Skeletal muscle cell (primary cell): ENCODE results near the gene TMC8.

DNA sequence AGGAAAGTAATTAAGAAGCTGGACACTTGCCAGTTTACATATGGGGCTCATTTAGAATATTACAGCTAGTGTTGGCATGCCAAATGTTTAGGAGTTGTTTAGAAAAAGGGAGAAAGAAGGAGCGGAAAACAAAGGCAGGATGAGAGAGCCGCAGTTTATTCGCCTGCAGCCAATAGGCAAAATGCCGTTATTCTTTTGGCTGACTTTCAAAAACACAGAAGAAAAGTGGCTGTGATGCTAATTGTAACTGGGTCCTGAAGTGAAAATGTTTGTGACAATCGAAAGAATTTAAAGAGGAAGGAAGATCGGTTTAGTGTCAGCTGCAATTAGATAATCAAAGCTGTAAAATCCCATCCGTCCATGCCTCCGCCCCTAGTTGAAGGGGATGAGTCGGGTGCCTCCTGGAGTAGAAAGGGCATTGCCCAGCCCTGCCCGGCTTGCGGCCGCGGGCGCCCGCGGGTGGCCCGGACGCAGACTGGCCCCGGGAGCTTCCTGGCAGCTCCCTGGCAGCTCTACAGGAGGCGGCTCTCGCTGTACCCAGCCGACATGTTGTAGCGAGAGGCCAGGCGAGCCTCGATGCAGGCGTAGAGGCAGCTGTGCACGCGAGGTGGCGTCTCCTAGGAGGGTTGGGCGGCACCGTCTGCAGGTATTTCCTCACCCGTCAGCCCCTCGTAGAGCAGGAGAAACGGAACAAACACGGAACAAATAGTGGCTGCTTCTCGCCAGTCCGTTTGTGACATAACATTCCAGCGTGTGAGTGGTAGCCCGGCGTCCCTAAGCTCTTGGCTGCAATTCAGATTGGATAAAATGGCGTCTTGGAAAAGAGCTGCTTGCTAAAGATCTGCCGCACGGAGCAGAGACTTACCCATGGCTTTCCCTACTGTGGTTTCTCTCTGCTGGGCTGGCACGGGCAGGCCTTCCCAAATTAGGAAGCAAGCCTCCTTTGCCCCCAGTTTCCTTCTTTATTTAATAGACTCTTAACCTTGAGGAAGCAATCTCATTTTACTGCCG, 82.3 kb downstream of the TNRC6C start:
- RRBS = no CpG with 5 or more reads among the region's 45 CpGs

DNA sequence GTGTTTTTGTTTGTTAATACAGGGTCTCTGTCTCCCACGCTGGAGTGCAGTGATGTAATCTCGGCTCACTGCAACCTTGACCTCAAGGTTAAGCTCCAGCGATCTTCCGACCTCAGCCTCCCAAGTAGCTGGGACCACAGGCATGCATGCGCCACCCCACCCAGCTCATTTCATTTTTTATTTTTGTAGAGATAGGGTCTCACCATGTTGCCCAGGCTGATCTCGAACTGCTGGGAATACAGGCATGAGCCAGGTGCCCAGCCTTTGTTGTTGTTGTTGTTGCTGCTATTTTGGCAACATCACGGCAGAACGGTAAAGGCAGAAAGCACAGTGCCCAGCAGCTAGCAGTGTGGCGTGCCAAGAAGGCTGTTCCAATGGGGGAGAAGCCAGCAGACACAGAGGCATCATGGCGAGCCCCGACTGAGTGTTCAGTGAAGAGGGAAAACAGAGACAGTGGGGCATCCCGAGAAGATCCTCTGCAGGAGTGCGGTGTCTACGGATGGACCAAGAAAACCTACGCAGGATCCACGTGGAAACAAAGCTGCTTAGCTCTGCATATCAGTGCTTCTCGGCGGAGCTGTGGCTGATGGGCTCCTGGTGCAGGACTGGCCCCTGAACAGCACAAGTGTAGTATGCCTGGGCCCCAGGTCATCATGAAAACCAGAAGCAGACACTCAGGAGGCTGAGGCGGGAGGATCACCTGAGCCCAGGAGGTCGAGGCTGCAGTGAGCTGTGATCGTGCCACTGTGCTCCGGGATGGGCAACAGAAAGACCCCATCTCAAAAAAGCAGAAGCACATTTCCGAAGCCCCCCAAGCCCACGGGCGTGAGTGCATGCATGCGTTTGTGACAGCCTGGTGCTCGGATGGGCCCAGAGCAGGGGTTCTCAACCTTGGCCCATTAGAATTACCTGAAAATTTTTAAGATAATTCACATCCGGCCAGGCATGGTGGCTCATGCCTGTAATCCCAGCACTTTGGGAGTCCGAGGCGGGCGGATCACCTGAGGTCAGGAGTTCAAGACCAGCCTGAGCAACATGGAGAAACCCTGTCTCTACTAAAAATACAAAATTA, 19.4 kb downstream of the TMC6 start:
- RRBS = no CpG with 5 or more reads among the region's 31 CpGs

GRCh38 chr17:78112828-78113392, 15.6 kb downstream of the TMC6 start:
- RRBS = 78% methylated on average over 4 of the region's 19 CpGs

DNA sequence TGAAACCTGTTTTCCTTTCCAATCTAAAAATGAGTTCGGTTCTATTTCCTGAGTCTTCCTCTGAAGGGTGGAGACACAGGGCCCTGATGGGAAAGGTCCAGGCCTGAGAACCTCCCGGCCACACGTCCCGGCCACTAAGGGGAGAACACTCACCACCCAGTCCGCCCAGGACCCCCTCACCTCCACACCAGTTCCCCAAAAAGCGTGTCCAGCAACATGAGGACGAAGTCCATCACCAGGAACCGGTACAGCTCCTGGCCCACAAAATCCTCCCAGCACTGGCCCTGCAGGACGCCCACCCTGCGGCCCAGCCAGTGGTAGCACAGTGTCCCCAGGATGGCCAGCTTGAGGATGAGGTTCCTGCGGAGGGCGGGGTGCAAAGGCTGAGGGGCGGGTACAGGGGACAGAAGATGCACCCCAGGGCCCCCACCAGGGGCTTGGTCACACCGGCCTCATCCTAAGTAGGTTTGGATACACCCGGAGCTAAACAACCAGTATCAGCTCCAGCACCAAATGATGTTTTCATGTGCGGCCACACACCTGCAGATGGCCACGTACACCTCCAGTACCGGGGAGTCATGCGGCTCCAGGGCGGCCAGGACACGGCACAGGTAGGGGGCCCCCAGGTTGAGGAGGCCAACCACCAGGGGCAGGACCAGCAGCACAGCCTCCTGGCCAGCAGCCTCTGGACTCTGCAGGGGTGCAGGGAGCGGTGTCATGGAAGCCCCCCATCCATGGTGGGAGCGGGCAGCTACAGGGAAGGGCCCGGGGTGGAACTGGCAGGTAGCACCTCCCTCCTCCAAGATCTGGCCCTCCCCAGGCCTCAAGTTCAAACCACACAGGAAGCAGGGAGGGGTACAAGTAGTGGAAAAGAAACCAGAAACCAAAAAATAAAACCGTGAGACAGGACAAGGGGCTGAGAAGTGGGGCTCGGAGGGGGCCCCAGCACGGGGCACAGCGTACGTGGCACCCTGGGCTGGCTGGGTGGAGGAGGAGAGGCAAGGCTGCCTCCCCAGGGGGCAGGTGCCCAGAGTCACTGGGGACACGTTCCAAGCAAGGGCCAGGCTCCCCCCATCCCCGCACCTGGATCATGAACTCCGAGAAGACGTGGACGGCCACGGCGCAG, 7.7 kb downstream of the TMC6 start:
- RRBS = 94% methylated on average over 2 of the region's 36 CpGs

DNA sequence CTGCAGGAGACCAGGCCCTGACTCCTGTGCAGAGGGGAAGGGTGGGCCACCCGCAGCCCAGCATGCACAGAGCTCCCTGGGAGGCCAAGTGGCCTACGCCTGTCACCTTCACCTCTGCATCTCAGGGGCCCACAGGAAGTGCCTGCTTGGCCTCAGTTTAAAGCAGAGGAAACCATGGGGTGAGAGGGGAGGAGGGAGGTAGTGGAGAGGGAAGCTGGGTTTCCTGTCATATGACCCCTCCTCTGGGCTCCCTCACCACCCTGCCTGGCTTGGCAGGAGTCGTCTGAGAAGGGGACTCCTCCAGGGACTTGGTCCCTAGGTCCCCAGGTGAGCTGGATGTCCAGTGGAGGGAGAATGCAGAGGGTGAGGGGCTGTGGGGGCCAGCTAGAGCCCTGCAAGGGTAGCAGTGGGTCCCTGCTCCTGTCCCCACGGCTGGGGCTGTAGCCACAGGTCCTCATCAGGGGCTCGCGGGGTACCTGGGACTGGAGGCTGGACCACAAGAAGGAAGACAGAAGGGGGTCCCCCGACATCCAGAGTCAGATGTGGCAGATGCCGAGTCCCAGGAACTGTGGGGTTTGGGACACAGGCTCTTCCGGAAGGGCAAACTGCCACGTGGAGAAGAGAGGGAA, at the start of gene TMC8:
TMC8 (plus strand) TSS at position 247 of the 629 bp plus-strand sequence.
- RRBS = no CpG with 5 or more reads among the region's 10 CpGs

DNA sequence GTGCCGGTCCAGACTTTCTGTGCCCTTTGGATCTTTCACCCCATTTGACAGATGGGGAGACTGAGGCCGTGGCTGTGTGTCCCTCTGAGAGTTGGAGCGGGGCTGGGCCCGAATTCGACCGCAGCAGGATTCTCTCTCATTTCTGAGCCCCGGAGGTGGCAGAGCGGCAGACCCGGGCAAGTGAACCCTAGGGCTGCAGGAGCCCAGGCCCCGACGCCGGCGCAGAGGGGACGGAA, 577 bp downstream of the TMC8 start:
- RRBS = 40% methylated on average over 6 of the region's 14 CpGs

DNA sequence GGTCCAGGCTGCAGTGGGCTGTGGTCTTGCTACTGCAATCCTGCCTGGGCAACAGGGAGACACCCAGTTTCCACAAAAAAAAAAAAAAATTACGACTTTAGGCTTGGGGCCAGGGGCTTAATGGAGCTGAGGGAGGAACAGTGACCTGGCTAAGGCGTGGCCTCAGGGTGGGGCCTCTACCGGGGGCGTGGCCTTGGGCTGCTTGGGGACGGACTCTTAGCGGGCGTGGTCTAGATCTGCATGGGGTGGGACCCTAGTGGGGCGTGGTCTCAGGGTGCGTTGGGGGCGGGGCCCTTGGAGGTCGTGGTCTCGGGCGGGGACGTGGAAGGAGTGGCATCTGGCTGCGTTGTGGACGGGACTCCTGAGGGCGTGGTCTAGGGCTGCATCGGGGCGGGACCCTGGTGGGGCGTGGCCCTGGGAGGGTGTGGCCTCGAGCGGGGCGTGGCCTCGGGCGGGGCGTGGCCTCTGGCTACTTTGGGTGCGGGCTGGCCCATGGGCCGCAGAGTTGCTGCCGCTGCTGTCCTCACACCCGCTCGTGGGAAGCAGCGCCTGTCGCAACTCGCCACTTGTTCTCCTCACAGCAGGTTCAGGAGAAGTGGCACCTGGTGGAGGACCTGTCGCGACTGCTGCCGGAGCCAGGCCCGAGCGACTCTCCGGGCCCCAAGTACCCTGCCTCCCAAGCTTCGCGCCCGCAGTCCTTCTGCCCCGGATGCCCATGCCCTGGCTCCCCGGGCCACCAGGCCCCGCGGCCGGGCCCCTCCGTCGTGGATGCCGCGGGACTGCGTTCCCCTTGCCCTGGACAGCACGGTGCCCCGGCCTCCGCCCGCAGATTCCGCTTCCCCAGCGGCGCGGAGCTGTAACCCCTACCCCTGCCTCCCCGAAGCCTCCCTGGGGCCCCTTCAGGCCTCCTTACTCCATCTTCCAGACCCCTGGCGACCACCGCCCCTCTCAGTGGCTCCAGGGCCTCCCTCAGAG, 5.6 kb upstream of the C17orf99 start:
- RRBS = 42% methylated on average over 13 of the region's 64 CpGs

GRCh38 chr17:78176256-78177088, 8.1 kb downstream of the SYNGR2 start:
- RRBS = 13% methylated on average over 6 of the region's 18 CpGs

DNA sequence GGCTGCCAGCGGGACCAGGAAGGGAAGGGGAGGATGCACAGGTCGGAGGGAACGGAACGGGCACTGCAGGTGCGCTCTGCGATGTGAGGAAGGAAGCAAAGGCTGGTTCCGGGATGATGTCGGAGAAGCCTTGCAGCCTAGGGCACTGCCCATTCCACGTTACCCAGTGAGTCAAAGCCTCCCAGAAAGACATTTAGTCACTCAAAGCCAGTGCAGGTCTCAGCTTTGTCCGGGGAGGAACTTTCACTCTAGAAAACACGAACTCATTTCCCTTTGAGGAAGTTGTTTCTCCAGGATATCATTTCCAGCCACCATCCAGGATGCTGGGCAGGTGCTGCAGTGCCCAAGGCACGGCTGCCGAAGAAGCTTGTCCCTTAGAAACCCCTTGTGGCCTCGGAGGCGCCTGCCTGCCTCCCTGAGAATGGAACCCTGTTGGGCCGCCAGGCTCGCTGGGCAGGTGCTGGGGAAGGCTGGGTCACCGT, 4.5 kb upstream of the TMEM235 start:
- RRBS = no CpG with 5 or more reads among the region's 18 CpGs

GRCh38 chr17:78268873-78270080, 37.8 kb downstream of the TMEM235 start:
- RRBS = 13% methylated on average over 3 of the region's 39 CpGs

- RRBS = no CpG with 5 or more reads among the region's 12 CpGs
Measured at GRCh38 chr17:78317417-78318109, 42.3 kb downstream of the SOCS3 start.

DNA sequence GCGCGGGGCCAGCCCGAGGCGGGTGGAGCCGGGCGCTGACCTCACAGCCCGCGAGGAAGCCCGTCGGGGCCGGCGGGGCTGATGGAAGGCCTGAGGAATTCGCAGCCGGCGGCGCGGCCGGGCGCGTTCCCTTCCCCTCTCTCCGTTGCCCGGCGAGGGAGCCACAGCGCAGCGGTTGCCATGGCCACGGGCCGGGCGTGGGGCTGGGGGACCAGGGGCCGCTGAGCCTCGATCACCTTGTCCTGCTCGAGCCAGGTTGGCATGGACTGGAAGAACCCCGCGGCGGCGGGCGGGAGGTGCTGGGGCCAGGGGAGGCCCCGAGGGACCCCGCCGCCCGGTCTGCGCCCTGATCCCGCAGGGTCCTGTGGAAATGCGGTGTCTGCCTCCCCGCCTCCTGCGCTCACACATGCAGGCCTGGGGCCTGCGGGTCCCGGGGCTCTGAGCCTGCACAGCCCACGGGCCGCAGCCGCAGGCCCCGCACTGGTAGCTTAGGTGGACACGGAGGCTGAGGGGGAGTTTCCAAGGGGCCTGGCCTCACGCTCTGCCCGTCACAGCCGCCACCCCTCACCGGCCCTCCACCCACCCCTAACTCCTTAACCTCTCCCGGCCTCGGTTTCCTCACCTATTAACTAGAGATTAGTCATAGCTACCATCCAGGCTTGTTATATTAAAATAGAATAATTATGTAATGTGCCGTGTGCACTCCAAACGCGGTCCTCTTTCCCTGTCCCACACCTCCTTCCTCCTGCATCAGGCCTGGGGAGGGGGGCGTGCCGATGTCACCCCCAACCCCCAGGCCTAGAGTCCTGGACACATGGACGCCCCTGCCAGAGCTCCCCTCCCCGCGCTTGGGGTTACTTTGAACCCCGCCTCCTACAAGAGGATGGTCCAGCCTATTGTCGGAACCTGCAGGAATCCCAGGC, 17.6 kb downstream of the SOCS3 start:
- RRBS = 1% methylated on average over 18 of the region's 68 CpGs

DNA sequence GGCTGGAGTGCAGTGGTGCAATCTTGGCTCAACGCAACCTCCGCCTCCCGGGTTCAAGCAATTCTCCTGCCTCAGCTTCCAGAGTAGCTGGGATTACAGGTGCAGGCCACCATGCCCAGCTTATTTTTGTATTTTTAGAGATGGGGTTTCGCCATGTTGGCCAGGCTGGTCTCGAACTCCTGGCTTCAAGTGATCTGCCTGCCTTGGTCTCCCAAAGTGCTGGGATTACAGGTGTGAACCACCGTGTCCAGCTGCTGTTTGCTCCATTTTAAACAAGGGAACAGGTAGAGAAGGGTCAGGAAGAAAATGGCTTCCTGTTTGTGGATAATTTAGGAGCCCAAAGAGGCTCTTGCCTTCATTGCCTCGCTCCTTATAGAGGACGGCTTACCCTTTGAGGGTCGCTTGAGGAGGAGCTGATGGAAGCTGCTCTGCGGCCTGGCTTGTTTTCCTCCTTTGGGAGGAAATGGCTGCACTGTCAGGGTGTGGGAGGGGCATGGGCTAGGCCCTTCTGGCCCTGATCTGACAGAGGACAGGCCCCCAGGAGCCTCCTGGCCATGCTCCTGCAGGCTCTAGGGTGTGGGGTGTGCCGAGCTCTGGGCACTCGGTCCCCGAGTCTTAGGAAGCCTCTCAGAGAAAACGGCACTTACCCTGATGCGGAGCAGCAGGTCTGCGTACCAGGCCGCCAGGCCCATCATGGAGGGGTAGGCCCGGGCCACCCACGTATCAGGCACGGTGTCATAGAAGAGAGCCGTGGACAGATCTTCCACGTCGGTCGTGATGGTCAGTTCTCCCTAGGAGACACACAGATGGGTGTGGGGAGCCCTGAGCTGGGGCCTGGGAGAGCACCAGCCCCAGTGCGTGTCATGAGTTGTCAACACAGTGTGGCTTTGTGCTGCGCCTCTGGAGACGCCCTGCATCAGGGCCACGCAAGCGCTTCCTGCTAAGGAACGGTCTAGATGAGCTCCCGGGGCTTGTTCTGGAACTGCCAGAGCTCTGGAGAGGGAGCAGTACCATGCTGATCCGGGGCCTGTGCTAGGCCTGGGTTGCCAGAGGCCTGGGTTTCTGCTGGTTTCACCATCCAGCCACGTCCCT, 47.7 kb downstream of the PGS1 start:
- RRBS = 97% methylated on average over 3 of the region's 33 CpGs

GRCh38 chr17:78428673-78429448, 50.4 kb downstream of the PGS1 start:
- RRBS = 75% methylated on average over 7 of the region's 20 CpGs

GRCh38 chr17:78484023-78485284, 92.7 kb downstream of the DNAH17 start:
- RRBS = 17% methylated on average over 2 of the region's 52 CpGs

- RRBS = no CpG with 5 or more reads among the region's 5 CpGs
Measured at GRCh38 chr17:78596772-78597238, 19.6 kb upstream of the DNAH17 start.

GRCh38 chr17:78613285-78613736, 36.1 kb upstream of the DNAH17 start:
- RRBS = no CpG with 5 or more reads among the region's 12 CpGs

- RRBS = no CpG with 5 or more reads among the region's 5 CpGs
Measured at GRCh38 chr17:78613737-78614025, 36.5 kb upstream of the DNAH17 start.

DNA sequence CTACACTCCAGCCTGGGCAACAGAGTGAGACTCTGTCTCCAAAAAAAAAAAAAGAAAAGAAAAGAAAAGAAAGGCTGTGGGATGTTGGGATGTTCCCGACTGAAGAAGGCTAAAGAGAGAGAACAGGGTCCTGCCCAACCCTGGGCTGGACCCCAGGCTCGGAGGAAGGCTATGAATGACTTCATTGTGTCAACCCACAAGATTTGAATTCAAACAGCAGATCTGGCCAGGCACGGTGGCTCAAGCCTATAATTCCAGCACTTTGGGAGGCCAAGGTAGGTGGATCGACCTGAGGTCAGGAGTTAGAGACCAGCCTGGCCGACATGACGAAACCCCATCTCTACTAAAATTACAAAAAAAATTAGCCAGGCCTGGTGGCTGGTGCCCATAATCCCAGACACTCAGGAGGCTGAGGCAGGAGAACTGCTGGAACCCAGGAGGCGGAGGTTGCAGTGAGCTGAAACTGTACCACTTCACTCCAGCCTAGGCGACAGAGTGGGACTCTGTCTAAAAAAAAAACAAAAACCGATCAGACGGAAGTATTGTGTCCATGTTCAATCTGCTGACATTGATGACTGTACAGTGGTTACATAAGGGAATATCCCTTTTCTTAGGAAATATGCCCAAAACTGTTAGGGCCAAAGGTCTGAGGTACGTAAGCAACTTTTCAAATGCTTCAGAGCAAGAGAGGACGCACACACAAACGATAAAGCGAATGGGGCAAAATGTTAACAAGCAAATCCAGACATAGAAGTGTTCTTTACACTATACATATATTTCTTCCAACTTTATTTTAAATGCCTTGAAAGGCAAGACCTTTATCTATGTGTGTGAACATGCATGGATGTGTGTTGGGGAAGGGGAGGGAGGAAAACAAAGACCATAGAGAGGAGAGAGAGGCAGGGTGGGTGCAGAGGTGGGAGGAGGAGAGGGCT, 69.7 kb upstream of the DNAH17 start:
- RRBS = no CpG with 5 or more reads among the region's 14 CpGs

DNA sequence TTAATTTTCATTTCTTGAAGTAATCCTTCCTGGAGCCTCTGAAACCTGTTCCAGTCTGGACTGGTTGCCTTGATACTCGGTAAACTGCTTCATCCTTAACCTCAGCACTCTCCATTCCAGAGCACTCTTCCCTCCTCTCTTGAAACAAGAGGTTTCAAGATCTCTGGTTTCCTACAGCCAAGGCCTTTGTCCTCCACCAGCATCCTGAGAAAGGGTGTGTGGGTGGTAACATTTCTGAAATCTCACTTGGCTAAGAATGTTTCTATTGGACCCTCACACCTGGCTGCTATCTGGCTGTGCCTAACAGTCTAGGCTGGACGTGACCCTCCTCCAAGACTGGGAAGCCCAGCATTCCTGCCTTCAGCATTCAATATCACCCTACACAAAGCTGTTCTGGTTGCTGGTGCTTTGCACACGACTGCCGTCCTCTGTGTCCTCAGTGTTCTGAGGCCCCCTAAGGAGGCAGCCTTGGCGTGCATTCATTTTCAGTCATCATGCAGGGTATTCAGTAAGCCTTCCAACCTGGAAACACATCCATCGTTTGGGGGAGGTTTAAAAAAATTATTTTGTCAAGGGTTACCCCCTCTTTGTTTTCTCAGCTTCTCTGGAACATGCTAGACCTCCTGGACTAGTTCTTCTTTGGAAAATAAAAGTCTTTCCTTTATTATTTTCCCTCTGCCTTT, 99.6 kb downstream of the CYTH1 start:
- RRBS = no CpG with 5 or more reads among the region's 6 CpGs